ENCODE measurements around a stretch of chr5.

GRCh38 chr5:96921456-96922021 is 14.3 kb upstream of the LNPEP start:
- RRBS = no CpG with 5 or more reads among the region's 4 CpGs

GRCh38 chr5:98768704-98769043 is 4.8 kb upstream of the RGMB start:
- RRBS = 3% methylated on average over 13 of the region's 28 CpGs

DNA sequence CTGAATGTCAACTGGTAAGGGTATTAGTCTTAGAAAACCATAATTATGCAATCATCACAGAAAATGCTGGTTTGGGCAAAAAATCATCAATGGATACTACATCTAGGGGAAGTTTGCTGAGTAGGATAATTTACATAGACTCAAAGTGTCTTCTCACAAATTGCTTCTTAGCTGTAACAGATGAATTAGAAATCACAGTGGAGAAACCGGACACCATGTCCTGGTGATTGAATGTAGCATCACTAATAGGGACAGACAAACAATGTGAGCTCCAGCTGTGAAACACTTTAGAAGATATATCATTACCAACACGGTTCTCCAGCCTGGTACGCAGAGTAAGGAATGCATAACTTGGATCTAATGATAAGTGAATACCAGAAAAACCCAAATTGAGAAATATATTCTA is 17.4 kb downstream of the CHD1 start:
- RRBS = no CpG with 5 or more reads among the region's 3 CpGs

- RRBS = no CpG with 5 or more reads among the region's 9 CpGs
These were observed 1.6 kb downstream of the CHD1 start for GRCh38 chr5:98927040-98927684.

DNA sequence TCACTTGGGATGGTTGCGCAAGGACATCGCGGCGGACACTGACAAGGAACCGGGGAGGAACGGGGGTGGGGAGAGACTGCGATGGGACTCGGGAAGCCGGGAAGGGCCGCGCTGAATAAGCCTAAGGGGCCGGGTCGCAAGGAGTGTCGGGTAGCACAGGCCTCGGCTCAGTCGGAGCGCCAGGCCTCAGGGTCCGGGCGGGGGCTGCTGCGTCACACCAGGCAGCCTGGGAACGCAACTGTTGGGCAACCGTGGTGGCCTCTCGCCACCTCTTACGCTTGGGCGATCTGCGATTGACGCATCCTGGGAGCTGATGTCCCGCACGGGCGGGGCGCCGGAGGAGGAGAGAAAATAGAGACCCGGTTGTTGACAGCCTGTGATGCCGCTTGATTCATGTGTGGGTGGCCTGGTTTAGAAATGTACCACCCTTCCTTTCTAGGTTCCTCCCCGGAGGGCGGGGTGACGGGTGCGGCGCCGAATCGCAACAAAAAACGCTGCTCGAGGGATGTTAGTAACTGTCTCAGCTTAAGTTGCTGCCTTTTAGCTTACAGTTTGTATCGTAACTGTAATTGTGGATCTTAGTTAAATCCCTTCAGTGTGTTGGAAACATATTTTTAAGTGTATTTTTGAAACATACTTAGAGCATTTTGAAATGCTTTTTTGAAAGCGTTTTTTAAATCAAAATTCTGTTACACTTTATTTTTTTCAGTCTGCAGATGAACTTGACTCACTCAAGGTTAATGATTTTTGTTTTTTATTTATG is 701 bp upstream of the CHD1 start:
- RRBS = 3% methylated on average over 19 of the region's 45 CpGs

GRCh38 chr5:100536029-100536392 is 837 bp downstream of the FAM174A start:
- RRBS = no CpG with 5 or more reads among the region's 1 CpG

DNA sequence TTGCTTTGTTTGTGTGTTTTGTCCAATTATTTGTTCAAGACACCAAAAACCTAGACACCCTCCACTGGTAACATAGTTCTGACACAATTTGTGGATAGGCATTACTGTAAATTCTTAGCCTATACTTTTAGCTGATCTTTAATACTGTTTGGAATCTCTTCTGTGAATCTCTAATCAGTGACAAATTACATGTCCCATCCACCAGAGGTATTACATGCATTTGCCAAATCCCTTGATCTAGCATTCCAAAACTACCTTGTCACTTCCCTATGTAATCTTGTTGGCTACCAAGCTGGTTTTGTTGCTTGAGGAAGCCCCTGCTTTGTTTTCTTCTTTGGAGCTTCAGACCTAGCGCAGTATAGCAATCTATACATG is 61.5 kb downstream of the ST8SIA4 start:
- RRBS = no CpG with 5 or more reads among the region's 1 CpG

DNA sequence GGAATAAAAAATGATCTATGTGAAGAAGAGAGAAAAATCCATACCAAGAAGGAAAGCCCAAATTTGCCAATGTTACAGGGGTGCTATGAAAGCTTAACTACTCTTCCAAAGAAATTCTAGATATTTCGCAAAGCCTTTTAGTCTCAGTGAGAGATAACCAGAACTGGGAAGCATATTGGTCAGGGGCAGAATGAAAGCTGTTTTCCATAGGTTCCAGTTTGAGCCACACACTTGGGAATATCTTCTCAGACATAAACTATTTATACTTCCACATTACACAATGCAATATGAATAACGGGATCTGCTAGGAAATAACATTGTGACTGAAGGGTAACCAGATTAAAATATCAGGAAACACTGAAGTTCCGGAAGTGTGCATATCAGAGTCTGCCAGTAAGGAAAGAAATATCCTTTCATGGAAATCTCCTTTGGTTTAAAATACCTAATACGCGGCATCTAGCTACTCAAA is 56.4 kb downstream of the ST8SIA4 start:
- RRBS = no CpG with 5 or more reads among the region's 5 CpGs

DNA sequence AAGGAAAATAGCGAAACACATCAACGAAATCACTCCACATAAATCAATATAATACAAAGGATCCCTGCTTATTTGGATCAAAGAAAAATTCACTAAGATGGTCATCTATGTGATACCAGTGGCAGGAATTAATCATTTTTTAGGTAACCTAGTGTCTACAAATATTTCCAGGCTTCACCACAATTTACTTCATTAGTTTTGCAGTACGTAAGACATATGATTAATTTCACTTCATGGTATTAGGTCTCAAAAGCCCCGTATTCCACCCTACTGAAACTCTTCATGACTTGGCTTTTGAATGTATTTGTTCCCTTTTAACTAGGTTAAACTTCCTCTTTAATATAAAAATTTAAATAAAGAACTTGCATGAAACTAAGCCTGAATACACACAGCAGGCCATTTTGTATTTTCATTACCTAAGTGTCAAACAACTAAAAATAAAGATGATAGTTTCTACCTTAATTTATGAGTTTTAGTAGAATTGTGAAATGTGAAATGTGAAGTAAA is 4.2 kb downstream of the ST8SIA4 start:
- RRBS = no CpG with 5 or more reads among the region's 4 CpGs

DNA sequence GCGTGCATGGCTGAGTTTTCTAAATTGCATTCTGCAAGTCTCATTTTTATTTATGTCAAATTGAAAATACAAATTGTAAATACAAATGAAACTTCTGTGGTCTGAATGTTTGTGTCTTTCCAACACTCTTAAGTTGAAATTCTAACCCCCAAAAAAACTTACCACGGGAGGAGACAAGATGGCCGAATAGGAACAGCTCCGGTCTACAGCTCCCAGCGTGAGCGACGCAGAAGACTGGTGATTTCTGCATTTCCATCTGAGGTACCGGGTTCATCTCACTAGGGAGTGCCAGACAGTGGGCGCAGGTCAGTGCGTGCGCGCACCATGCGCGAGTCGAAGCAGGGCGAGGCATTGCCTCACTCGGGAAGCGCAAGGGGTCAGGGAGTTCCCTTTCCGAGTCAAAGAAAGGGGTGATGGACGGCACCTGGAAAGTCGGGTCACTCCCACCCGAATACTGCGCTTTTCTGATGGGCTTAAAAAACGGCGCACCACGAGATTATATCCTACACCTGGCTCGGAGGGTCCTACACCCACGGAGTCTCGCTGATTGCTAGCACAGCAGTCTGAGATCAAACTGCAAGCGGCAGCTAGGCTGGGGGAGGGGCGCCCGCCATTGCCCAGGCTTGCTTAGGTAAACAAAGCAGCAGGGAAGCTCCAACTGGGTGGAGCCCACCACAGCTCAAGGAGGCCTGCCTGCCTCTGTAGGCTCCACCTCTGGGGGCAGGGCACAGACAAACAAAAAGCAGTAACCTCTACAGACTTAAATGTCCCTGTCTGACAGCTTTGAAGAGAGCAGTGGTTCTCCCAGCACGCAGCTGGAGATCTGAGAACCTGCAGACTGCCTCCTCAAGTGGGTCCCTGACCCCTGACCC is 83.8 kb upstream of the PAM start:
- RRBS = no CpG with 5 or more reads among the region's 33 CpGs

DNA sequence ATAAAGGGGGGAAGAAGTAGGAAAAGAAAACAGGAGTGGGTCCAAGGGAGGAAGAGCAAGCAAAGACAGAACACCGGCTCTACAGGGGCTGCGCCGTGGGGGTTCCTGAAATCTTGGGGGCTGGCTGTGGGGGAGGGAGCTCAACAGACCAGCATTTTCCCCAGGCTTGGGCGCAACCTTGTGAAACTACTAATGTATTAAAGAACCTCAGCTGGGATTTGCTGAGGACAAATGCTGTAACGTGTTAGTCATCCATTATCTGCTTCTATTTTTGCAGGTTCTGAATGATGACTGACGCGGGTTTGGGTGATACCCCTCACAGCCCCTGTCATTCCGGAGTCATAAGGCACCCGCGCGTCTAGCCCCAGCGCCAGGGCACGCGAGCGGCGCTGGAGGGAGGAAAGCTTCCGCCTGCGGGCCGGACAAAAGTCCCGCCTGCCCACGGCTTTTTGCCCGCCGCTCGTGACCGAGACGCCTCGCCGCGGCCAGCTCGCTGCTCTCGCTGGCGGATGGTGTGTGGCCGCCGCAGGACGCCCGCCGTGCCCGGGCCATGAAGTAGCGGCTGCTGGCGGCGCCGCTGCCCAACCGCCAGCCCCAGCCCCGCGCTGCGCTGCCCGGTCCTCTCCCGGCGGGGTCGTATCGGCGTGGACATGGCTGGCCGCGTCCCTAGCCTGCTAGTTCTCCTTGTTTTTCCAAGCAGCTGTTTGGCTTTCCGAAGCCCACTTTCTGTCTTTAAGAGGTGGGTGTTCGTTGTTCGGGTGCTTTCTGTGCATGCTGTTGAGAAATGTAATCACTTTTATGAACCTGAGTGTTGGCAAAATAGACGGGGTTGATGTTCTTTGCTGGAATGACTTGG is 110.7 kb downstream of the PAM start:
- RRBS = 3% methylated on average over 21 of the region's 58 CpGs

DNA sequence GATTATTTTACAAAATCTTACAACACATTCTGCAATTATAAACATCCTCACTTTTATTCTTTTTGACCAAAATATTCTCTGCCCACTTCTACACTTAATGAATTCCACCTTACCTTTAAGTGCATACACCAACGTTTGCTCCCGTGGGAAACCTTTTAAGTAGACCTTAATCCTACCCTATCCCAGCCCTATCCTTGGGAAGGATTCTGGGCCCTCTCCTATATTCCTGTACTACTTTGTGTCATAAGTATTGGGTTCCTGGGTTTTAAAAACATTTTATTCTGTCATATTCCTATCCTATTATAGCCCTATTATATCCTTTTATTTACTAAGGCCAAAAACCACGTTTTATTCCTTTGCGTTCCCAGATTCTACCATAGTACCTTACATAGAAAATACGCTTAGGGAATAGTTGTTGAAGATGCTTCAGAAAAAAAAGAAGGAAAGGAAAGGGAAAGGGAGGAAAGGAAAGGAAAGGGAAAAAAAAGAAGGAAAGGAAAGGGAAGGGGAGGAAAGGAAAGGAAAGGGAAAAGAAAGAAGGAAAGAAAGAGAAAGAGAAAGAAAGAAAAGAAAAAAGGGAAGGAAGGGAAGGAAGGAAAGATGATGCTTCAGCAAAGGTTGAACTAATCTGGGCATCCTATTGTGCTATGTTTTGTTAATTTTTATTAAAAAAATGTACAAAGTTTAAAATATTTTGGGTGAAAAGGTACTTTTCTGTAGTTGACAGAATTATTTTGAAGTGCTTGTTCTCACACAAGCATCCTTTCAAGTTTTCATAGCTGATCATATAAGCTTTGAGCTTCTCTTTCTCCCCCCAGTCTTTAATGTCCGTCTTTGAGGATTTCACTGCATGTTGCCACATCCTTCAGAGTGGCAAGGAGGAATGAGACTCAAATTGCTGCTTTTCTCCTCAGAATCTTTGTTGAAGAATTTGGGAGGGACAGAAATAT is 131.5 kb downstream of the GIN1 start:
- RRBS = no CpG with 5 or more reads among the region's 6 CpGs

DNA sequence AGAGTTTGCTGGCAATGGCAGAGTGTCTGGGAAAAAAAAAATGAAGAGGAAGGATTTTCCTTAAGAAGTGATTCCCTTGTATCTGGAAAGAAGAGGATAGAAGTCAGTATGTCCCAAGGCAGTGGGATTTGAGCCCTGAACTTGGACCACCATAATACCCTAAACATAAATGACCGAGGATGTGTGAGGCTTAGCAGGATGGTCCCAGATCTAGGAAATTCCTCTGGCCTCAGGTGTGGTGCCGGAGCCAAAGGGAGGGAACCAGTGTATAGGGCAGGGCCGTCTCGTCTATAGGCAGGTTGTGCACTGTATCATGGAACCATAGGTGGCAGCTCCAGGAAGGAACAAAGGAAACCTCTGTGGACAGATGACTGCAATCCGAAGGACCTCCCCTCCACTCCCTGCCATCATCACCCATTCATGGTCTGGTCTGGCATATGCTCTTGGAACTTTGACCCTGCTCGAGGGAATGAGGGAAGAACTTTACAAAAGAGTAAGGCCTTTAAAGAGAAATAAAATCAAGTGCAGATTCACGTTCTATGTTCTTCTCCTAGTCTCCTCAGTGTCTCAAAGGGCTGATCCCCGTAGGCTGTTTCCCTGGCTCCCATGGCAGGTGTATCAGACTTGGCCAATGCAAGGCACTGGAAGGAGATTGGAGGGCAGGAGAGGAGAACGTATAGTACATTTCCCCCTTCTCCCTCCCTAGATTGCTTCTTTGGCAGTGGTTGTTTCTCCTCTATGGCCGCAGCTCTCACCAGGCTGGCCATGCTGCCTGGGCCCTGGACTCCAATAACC is 2.8 kb upstream of the MACIR start:
- RRBS = no CpG with 5 or more reads among the region's 10 CpGs

GRCh38 chr5:104754106-104754582 is 1191.6 kb upstream of the NUDT12 start:
- RRBS = no CpG with 5 or more reads among the region's 3 CpGs

- RRBS = no CpG with 5 or more reads among the region's 8 CpGs
These were observed 2.0 kb downstream of the EFNA5 start for GRCh38 chr5:107668714-107669172.

DNA sequence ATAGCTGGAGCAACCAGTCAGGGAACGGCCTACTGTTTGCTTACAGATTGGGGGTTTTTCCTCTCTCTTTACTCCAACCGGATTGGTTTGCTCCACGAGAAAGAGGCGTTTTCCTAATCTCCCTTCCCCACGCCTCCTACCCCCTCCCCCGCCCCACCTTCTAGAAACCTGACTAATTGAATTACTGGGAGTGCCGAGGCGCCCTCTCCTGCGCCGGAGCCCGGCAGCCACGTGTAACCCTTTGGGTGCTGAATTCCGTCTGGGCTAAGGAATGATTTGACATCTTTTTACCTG is 1.8 kb upstream of the EFNA5 start:
- RRBS = no CpG with 5 or more reads among the region's 13 CpGs

DNA sequence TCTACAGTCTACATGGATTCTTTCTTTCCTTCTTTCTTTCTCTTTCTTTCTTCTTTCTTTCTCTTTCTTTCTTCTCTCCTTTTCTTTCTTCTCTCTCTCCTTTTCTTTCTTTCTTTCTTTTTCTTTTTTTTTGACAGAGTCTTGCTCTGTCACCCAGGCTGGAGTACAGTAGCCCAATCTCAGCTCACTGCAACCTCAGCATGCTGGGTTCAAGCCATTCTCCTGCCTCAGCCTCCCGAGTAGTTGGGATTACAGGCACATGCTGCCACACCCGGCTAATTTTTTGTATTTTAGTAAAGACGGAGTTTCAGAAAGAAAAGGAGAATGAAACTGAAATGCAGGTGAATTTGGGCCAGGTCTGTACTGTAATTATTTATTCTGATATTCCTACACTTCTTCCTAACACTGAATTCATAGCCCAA is 323.5 kb downstream of the FBXL17 start:
- RRBS = no CpG with 5 or more reads among the region's 3 CpGs

GRCh38 chr5:108089112-108089796 is 292.6 kb downstream of the FBXL17 start:
- RRBS = no CpG with 5 or more reads among the region's 3 CpGs

DNA sequence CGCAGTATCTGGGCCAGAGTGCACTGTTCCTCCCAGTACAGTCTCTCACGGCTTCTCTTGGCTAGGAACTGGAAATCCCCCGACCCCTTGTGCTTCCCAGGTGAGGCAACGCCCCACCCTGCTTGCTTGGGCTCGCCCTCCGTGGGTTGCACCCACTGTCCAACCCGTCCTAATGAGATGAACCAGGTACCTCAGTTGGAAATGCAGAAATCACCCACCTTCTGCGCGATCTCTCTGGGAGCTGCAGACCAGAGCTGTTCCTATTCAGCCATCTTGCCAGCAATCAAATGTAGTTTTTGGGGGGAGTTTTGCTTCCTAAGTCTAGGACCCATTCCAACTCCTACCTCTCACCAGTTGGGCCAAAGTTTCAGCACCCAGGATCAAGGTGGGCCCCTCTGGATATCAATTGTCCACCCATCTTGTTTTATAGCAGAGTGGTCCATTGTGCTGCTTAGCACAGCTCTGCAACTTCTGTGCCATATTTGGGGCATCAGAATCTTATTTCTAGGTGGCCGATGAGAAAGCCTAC is 61.5 kb upstream of the FER start:
- RRBS = no CpG with 5 or more reads among the region's 10 CpGs